Left lobe of liver (tissue), 1 donor: ENCODE data around the gene SLC28A3.

- PRO-cap: unidirectional peak, plus-strand start at chr9:83062108; unidirectional peak, plus-strand start at chr9:83062486
Measured at GRCh38 chr9:83061936-83062751, 798 bp downstream of the RASEF start.

- PRO-cap: no peak
Measured at GRCh38 chr9:83510875-83511452, 27.2 kb downstream of the FRMD3 start.

- PRO-cap: no peak
Measured at GRCh38 chr9:83657976-83658872, 35.3 kb downstream of the IDNK start.

DNA sequence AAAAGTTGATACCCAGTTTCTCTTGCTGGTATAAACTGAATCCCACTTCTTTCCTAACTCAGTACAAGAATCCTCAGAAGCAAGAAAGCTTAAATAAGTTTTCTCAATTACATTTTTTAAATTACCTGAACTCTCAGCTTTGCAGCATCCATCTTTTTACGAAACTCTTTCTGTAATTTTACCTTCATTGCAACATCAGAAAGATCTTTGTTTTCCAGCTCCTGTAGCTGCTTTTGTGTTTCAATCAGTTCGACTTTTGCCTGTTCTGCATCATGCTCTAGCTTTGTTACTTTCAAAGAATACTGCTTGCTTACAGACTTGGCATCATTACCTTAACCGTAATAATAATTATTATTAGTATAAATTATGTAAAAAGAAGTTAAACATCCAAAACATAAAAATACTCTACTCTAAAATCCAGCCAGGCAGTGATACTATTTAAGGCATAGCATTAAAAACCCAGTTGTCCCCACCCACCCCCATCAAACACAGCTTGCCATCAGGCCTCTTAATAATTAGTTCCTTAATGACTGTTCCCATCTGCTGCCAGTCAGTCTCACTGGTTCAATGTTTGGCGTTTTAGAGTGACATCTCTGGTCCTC lies 37.4 kb downstream of the KIF27 start:
- PRO-cap: no peak

DNA sequence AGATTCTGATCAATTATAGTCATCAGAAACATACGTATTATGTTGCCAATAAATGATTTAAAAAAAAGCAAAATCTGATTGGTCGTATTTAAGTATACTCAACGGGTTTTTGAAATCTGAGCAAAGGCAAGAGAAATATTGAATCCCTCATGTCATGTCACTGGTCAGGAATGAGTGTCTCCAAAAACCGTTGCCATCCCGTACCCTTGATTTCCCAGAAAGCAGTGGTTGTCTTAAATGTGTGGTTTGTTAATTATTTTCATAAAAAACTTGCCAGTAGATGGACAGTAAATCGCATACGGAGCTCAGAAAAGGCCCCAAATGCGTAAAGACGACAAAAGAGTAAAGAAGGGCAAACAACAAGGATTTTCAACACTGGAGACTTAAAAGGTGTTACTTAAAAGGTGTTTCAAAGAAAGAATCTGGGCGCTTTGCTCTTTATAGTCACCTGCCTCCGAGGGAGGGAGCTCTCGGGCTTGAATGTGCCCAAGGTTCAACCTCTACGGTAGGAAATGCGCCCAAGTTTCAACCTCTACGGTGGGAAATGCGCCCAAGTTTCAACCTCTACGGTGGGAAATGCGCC lies 816 bp downstream of the KIF27 start:
- PRO-cap: unidirectional peak, plus-strand start at position 447 of the sequence

DNA sequence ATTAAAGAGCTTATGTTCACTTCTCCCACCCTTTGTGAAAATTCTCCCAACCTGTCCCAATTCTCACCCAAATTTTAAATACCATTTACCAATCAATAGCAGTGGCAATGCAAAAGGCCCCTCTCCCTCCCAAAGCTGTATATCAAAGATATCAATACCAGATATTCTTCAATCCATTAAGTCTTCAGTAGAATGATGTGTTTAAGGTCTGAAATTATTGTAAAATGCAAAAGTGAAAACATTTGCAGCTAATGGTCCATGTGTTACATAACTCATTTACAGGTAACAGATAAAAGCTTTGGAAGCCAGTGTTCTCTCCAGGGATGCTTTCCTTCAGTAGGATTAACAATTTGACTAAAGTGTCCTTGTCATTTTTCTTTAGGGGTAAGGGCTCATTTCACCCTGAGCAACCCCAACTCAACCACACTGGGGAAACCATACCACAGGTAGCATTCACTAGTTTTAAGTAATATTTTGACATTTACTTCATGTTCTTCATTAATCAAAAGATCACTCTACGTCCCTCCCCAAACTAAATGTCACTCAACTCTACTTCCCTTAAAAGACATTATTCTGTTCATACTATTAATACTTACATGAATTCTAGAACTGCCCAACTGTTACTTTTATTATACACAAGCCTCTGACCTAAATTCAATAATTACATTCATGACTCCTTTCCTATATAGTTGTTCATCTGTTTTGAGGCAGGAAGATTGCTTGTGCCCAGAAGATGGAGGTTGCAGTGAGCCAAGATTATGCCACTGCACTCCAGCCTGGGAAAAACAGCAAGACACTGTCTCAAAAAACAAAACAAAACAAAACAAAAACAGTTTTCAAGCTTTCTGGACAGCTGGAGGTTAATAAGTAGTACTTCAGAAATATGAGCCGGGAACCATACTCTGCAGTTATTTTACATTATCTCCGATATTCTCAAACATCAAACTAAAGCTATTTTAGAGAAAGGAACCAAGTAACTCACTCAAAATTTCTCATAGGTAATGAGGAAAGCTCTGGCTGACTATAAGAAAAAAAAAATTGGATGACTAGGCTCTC lies 10.7 kb upstream of the C9orf64 start:
- PRO-cap: no peak

DNA sequence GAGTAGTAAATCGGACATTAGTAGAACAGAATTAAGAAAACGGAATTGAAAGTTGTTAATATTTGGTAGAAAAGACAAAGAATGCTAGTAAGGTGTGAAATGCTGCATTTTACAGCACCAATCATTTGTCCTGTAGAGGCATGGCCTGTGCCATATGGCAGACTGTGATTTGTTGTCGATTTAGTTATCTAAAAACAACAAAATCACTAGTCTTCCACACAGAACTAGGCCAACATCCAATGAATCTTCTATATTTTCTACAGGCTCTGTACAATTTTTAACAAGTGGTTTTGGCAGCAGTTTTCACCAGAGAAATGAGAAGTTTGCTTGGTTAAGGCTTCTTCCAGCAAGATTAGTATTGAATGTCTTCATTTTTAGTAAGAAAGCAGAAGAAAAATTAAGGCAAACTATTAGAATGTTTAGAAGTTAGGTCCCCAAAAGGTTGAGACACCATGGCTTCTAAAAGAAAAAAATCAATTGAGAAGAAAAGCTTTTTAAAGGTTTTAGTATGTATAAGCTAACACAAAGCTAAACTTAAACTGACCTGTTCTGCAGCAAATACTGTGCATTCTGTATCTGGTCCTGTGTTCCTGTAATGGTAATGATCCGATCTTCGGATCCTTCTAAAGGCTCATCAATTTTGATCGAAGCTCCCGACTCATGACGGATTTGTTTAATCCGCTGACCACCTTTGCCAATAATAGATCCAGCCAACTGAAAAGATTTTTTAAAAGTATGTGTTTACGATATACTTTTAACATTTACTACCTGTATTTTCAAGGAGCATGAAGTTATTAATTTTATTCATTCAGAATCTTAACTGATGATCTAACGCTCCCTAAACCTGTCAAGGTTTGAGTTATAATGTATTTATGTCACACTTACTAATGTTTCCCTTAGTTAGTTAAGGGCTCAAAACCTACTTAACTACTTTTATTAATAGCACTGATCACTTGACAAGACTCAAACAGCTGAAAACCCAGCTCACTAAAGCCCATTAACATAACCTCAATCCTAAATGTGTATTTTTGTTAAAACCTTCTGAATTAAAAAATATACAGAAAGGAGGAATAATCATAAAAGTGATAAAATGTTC lies 10.0 kb downstream of the HNRNPK start:
- PRO-cap: no peak

- PRO-cap: no peak
Measured at GRCh38 chr9:84140413-84140884, 159.8 kb downstream of the RMI1 start.

DNA sequence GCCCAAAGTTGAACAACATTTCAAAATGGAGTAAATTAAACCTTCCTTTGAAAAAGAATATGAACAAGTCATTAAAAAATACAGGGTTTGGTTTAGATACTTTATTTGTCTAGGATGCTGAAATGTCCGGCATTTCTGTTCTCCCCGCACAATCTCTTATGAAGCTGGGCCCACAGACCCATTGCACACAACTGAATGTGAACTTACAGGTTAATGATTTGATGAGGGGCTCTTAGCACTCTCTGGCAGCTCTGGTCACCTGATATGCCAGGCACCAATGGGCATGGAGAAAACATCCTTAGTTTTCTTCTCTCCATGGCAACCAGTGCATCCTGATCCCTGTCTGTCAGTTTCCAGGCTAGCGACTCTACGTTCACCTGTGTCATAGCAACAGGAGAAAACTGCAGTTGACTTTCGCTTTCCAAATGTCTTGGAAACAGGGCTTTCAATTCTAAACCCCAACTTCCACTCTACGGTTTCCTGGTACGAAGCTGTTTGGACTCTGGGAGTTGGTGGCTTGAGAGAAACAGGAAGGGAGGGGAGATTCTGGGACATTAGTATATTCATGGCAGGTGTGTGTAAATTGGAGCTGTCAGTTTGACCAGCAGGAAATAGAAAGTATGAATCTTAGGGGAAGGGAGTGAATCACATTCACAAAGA lies 74.5 kb downstream of the SLC28A3 start:
- PRO-cap: no peak

DNA sequence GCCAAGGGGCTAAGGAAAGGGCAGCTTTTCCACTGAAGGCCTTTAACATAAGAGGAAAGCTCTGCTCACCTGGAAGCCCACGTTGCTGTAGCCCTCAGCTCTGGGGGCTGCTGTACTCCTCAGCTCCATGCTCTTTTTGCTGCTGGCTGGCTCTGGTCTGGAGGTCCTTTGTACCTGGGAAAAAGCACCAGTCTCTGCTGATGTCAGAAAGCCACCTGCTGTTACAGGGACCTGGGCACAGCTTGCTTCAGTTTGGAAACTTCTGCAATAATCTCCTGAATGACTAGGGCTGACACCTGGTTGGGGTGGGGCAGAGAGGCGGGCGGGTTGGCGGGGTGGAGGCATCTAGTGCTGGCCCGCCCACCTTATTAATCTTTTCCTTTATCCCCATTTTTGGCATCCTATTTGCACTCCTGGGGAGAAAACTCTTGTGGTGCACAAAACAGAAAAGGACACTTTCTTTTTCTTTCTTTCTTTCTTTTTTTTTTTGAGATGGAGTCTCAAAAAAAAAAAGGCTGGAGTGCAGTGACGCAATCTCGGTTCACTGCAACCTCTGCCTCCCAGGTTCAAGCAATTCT lies at the start of gene SLC28A3:
Gene SLC28A3, minus strand, starts transcription at position 254 of the 578 bp plus-strand sequence.
- PRO-cap: no peak

DNA sequence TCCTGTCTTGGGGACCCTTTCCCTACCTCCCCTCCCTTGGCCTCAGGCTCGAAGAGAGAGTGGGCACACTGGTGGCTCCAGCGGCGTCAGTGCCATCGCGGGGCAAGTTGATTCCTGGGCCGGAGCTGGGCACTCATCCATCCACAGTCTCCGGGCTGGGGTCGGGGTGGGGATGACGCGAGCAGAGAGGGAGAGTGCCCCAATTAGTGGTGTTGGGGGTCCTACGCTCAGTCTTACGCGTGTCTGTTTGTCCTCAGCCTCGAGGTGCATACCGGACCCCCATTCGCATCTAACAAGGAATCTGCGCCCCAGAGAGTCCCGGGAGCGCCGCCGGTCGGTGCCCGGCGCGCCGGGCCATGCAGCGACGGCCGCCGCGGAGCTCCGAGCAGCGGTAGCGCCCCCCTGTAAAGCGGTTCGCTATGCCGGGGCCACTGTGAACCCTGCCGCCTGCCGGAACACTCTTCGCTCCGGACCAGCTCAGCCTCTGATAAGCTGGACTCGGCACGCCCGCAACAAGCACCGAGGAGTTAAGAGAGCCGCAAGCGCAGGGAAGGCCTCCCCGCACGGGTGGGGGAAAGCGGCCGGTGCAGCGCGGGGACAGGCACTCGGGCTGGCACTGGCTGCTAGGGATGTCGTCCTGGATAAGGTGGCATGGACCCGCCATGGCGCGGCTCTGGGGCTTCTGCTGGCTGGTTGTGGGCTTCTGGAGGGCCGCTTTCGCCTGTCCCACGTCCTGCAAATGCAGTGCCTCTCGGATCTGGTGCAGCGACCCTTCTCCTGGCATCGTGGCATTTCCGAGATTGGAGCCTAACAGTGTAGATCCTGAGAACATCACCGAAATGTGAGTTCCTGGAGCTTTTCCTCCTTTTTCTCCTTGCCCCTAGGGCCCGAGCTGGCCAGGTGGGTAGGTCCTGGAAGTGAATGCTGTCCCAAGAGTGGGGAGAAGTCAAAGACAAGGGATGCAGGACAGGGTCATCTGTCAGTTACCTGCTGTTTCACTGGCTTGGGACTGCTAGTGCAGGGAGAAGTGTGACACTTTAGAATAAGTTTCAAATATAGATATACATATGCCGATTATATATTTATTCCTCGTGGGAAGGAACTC lies 943 bp downstream of the NTRK2 start:
- PRO-cap: no peak

DNA sequence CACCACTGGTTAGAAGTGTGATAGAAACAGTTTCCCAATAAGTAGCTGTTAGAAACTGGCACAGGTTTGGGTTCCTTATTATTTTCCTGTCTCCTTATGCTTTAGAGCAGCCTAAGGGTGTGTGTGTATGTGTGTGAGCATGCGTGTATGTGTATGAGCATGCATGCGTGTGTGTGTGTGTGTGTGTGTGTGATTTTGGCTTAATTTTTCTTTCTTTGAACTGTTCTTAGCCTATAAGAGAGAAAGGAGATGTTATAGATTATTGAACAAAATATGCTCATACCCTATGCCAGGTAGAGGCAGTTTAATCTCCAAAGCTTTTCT lies 160.8 kb downstream of the NTRK2 start:
- PRO-cap: no peak

DNA sequence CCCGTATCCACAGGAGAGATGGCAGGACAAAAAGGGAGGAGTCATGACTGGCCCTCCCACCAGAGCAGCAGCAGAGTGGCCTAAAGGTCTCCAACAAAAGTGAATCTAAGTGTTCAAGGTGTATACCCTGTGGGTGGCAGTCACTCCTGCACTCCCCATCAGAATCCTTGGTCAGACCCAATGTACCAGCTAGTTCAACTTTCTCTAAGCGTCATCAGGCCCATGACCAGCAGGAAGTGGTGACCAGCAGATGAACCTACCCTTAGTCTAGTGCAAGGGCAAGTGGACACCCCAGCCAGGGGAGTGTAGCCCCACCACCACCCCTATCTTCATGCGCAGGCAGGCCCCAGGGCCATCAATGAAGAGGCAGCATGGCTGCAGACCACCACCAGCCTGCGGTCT lies 213.2 kb downstream of the AGTPBP1 start:
- PRO-cap: unidirectional peak, minus-strand start at position 169 of the sequence

DNA sequence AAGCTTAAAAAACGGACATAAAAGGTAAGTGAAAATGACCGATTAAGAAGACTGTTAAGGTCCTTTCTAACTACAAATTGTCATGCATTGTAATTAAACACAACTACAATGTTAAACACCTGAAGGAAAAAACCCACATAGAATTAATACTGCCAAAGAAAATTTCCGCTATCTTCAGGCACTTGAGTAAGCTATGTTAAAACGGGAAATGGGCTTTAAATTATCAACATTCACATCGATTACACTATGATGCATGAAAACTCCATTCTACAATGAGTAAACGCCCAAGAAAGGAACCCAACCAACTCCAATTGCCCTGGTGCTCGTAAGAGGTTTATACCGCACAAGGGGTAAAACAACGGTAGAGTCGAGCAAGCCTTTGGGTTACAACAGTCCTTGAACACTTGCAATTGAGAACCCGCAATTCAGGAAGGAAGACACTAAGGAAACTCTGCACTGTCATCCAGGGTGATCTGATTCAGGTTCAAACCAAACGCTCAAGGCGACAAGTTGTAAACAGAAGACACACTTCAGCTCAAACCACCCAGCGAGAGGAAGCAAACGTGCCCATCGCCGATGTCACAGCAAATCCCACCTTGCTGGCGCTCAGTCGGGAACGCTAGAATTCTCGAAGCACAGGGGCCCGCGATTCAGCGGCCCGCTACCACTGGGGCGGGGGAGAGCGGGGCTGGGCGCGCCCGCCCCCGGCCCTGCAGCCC lies 917 bp downstream of the AGTPBP1 start:
- PRO-cap: no peak

DNA sequence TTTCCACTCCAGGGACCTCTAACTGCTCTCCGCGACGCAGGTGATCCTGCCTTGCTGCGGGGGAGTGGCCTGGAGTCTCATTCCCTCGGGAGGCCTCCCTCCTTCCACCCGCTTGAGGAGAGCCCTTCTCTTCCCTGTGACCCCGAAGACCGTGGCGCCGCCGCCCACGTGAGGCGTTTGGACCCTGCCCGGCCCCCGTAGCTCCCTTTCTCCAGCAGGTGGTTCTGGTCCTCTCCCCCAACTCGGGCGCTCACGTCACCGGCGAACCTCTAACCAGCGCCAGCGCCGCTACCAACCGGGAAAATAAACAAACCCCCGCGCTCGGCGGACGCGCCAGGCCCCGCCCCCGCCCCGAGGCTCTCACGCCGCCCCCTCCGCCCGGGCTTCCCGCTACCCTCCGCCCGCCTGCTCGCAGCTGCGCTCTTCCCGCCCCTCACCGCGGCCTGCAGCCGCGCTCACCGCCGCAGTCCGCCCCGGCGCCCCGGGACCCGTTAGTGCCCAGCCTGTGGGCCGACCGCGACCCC lies 63.2 kb upstream of the AGTPBP1 start:
- PRO-cap: bidirectional peak, plus-strand start at position 390 of the sequence, minus-strand start at position 194 of the sequence

- PRO-cap: no peak
Measured at GRCh38 chr9:85941995-85942309, 1.0 kb downstream of the NAA35 start.

- PRO-cap: no peak
Measured at GRCh38 chr9:86012478-86013453, 71.8 kb downstream of the NAA35 start.

- PRO-cap: no peak
Measured at GRCh38 chr9:86099740-86100048, 336 bp upstream of the GOLM1 start.

GRCh38 chr9:86297680-86298168 lies 15.4 kb upstream of the ISCA1 start:
- PRO-cap: no peak

GRCh38 chr9:86322725-86324031 lies 31.0 kb downstream of the TUT7 start:
- PRO-cap: no peak